ENCODE results near the gene APP.

- CAGE, long polyA plus RNA, result no peak
- RRBS, result no CpG with 5 or more reads among the region's 11 CpGs
These were observed 807.4 kb downstream of the USP25 start for GRCh38 chr21:16536964-16537850.

DNA sequence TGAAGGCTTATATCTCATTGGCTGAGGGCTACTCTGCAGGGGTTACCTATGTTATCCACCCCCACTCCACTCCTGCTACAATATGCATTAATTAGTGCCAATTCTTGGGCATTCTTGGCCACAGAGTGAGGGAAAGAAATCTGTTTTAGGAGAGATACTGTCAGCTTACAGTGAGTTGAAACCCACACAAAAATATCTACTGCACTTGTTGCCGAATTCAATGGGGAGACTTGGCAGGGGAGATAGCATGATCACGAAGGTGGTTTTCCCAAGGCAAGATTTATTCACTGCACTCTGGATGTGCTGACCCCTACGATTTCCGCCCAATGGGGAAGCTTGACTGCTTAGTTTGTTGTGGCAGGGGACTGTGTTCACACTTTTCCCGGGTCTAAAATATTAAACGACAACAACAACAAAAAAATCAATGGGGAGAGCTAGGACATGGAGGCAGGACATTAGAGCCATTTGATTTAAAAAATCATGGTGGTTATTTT is 794.0 kb upstream of the CXADR start:
- CAGE, long polyA plus RNA, result no peak
- RRBS, result no CpG with 5 or more reads among the region's 6 CpGs

DNA sequence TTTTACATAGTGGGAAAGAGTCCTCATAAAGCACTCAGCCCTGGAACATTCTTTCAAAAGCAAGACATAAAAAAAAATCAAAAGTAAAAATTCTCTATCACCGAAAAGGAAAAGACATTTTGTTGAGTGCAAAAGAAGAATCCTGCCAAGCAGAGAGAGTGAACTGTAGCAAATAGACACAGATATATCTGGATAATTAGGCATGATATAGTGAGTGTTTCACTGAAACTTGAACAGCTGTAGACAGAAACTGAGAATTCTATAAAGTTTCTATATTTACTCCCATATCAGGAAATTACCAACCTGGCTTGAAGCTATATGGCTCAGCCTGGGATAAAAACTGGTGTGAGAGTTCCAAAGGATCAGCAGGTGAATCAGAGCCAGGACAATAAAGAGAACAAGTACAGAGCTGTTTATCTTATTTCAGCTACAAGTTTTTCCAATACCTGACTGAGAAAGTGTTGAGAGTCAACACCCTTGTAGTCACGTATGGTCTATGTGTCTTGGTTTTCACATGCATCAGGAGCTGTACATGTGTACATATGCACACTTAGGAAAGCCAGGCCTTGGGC is 40.8 kb upstream of the CXADR start:
- CAGE, long polyA plus RNA, result no peak
- RRBS, result no CpG with 5 or more reads among the region's 2 CpGs

- CAGE, long polyA plus RNA, result no peak
- RRBS, result no CpG with 5 or more reads among the region's 6 CpGs
These were observed 683 bp upstream of the BTG3 start for GRCh38 chr21:17613441-17613727.

GRCh38 chr21:19853675-19854396 is 1144.4 kb upstream of the NCAM2 start:
- CAGE, long polyA plus RNA, result no peak
- RRBS, result no CpG with 5 or more reads among the region's 16 CpGs

- CAGE, long polyA plus RNA, result no peak
- RRBS, result no CpG with 5 or more reads among the region's 15 CpGs
These were observed 1719.7 kb downstream of the MRPL39 start for GRCh38 chr21:23887396-23888087.

DNA sequence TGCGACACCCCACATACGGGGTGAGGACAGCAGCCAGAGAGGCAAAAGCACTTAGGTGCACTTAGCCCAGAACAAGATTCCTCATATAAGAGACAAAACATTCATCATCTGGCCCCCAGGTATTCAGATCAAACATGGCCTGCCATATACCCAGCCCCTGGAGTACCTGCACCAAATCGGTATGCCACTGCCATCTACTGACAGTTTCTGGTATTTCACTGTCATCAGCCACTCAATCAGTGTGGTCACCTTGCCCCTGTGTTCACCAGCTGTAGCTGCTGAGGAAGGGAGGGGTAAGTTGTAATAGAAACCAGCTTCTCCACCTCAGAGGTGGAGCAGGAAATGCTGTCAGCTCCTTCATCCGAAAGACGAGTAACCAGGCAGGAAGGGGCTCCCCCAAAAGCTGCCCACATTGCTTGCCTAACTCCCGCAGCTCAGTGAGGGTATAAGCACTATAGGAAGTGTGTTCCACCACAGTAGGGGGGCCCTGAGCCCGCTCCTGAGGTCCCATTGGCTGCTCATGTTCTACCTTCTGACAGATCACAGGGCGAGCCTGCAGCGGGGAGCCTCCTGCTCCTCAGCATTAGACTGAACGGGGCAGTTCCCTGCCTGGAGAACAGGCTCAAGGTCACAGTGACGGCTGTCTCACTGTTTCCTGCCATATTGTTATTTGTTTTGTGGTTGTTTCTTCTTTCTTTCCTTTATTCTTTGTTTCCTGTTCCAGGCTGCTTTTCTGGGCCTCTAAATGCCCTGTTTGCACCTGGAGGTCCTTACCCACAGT is 1638.5 kb downstream of the MRPL39 start:
- CAGE, long polyA plus RNA, result no peak
- RRBS, result no CpG with 5 or more reads among the region's 11 CpGs

DNA sequence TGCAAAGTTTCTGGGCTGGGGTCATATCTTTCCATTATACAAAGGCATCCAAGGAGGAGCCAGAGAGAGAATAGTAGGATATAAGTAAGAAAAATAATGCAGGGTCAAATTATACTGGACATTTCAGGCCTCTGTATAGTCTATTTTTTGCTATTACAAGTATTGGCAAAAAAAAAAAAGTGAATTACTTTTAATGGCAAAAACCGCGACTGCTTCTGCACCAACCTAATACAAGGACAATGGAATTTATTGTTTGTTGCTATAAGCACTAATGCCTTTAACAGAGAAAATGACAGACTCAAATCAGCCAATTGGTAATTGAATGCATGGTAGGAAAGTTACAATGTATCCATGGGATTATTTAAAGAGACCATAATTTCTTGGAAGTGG is 1061.9 kb downstream of the MRPL39 start:
- CAGE, long polyA plus RNA, result no peak
- RRBS, result no CpG with 5 or more reads among the region's 2 CpGs

GRCh38 chr21:25396368-25396659 is 211.0 kb downstream of the MRPL39 start:
- CAGE, long polyA plus RNA, result no peak
- RRBS, result no CpG with 5 or more reads among the region's 4 CpGs

DNA sequence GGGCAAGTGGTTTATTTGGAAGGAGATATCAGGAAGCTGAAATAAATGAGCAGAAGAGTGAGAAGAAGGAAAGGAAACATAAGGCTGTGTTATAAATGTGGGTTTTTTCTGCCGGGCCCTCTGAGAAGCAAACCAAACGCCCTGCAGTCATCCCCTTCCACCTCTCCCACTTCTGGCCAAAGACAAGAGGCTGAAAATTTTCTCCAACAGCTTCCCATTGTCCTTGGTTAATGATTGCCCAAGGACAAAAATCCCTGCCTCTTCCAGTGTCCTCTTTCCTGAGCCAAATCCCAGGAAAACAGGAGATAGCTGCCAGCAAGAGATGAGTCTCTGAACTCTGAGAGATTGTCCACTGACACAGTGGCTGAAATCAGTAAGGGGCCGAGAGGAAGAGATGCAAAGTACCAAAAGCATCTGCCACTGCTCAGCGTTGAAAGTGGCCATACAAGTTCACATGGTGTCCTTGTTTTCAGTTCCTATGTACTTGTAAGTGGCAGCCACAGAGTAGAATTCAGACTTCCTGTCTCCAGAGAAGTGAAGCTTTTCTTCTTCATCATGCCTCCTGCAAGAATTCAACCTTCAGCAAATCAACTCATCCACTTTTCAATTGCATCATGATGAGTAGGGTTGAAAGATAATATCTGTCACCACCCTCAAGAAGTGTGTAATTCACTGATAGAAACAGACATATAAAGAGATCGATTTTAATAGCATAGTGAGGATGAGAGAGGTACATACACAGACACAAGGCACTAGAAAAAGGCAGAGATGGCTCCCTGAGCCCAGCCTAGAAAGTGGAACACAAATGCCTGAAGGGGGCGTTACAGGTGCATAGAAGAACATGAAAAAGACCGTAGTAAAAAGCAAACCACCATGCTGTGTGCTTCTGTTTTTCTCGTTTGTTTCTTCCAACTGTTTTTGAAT is 185.9 kb downstream of the MRPL39 start:
- CAGE, long polyA plus RNA, result no peak
- RRBS, result no CpG with 5 or more reads among the region's 8 CpGs

GRCh38 chr21:25424658-25424927 is 182.7 kb downstream of the MRPL39 start:
- CAGE, long polyA plus RNA, result no peak
- RRBS, result no CpG with 5 or more reads among the region's 1 CpG

GRCh38 chr21:25573605-25574451 is 33.5 kb downstream of the MRPL39 start:
- CAGE, long polyA plus RNA, result no peak
- RRBS, result no CpG with 5 or more reads among the region's 4 CpGs

DNA sequence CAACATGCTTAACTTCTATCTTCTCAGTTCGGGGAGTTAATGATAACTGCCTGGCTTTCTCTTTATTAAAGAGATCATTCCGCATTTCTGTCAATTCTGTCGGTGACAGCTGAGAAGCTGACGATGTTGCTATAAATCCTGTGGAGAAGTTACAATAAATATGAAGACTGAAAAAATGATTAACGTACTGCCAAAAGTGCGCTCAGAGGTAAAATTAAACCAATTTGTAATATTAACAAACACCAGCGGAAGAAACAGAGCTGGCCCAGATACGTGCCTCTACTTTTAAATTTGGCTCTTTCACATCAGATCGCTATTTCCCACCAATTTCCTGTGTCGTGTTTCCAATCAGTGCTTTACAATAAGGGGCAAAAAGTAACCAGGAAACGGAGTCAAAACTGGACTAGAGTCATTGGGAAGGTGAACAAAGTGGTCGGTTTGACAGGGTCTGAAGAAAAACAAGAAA is 730 bp downstream of the MRPL39 start:
- CAGE, long polyA plus RNA, result no peak
- RRBS, result no CpG with 5 or more reads among the region's 12 CpGs

DNA sequence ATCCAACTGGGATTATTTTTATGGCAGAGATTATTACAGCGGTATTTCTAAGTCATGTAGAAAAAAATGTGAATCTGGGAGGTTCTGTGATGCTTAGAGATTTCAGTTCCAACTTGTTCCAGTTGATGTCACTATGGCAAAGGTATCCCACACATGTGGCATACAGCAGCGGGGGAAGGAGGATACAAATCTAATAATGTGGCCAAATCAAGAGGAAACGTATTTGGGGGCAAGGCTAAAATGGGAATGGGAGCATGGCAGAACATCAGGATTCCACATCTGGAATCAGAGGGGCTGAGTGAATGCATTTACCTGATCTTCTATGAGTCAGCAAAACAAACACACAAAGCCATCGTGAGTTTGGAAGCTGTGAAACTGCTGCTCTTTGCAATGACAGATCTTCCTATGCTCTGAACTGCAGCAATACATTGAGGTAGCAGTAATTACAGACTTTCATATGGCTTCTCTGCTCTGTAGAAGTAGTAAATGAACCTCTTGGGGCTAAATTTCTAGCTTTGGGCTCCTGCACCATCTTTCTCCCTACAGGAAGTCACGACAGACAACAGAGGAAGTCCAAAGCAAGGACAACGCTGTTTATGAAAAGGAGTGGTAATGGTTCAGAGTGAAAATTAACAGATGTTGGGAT is 55.5 kb downstream of the GABPA start:
- CAGE, long polyA plus RNA, result no peak
- RRBS, result no CpG with 5 or more reads among the region's 6 CpGs

DNA sequence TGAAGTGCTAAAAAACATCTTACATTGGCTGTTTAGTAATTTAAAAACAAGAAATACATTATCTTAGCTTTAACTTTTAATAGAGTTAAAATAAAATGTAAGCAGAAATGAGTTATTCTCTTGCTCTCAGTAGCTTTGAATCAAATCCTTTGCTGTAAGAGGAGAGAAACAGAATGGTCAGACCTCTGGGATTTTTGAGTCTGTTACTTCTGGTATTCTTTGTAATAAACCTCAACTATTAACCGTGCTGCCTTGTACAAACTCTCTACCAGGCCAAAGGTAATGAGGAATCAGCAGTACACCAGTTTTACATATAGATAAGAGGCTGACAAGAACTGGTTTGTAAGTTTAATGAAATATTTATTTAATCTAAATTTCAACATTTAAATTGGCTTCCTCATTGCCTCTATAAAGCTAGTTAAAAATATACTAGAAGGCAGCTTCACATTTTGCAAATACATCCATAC is 172.7 kb downstream of the GABPA start:
- CAGE, long polyA plus RNA, result no peak
- RRBS, result no CpG with 5 or more reads among the region's 1 CpG

- CAGE, long polyA plus RNA, result no peak
- RRBS, result no CpG with 5 or more reads among the region's 9 CpGs
These were observed 207.4 kb downstream of the GABPA start for GRCh38 chr21:25942128-25942610.

DNA sequence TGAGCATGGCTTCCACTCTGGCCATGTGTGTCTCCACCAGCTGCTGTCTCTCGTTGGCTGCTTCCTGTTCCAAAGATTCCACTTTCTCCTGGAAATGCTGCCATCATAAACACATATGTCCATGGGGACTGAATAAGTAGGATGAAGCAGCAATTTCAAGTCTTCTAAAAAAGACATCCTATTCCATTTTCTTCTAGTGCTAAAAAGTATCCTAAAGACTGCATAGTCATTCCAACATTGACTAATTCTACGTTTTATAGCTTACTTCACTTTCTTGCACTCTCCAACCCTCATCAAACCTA is 195.5 kb downstream of the APP start:
- CAGE, long polyA plus RNA, result no peak
- RRBS, result no CpG with 5 or more reads among the region's 2 CpGs

DNA sequence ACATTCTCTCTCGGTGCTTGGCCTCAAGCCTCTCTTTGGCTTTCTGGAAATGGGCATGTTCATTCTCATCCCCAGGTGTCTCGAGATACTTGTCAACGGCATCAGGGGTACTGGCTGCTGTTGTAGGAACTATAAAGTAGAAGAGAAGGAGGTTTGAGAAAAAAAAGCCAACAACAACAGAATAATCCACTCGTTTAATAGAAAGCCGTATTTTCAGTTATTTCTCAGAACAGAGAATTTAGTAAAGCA is 188.3 kb downstream of the APP start:
- CAGE, long polyA plus RNA, result no peak
- RRBS, result no CpG with 5 or more reads among the region's 5 CpGs

GRCh38 chr21:26021687-26022132 is 148.9 kb downstream of the APP start:
- CAGE, long polyA plus RNA, result no peak
- RRBS, result no CpG with 5 or more reads among the region's 7 CpGs

DNA sequence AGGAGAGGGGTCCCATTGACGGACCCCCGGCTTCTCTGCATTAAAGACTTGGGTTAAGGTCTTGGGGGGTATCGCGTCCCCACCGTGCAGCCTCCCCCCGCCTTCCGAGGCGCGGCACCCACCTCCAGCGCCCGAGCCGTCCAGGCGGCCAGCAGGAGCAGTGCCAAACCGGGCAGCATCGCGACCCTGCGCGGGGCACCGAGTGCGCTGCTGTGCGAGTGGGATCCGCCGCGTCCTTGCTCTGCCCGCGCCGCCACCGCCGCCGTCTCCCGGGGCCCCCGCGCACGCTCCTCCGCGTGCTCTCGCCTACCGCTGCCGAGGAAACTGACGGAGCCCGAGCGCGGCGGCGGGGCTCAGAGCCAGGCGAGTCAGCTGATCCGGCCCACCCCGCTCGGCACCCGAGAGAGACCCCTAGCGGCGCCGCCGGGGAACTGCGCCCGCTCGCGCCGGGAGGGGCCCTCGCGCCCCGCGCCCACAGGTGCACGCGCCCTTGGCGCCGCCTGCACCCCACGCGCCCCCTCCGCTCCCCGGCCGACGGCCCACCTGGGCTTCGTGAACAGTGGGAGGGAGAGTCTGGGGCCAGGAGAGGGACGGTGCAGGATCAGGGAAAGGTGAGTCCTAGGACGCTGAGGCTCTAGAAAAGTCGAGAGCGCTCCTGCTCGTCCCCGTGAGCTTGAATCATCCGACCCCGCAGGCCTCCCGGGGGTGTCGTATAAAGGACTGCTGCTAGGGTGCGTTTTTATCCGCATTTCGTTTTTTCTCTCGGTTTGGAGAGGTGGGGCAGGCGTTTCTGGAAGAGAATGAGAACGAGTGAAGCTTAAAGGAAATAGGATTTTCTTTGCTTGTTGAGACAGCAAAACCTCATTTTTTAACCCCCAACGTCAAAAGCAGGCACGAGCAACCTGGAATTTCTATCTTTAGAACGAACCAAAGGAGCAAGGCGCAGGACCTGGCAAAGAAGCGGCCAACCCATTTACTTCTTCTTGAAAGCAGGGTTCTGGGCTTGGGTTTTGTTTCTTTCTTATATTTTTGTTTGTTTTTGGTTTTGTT is at the start of gene APP:
APP (minus strand) TSS at position 329 of the 1,050 bp plus-strand sequence.
- CAGE, long polyA plus RNA, result start-site peak on the minus strand centred at position 292 of the sequence, 101 bp wide, 8,424 and 6,751 reads in 2 replicates
- RRBS, result 1% methylated on average over 43 of the region's 95 CpGs

All from osteoblast (primary cell).